Frontal cortex (tissue), 2 donors: ENCODE results near the gene ZNF692.

GRCh38 chr1:245807783-245808380 is 653.1 kb downstream of the KIF26B start:
- RAMPAGE, long total RNA: no peak

DNA sequence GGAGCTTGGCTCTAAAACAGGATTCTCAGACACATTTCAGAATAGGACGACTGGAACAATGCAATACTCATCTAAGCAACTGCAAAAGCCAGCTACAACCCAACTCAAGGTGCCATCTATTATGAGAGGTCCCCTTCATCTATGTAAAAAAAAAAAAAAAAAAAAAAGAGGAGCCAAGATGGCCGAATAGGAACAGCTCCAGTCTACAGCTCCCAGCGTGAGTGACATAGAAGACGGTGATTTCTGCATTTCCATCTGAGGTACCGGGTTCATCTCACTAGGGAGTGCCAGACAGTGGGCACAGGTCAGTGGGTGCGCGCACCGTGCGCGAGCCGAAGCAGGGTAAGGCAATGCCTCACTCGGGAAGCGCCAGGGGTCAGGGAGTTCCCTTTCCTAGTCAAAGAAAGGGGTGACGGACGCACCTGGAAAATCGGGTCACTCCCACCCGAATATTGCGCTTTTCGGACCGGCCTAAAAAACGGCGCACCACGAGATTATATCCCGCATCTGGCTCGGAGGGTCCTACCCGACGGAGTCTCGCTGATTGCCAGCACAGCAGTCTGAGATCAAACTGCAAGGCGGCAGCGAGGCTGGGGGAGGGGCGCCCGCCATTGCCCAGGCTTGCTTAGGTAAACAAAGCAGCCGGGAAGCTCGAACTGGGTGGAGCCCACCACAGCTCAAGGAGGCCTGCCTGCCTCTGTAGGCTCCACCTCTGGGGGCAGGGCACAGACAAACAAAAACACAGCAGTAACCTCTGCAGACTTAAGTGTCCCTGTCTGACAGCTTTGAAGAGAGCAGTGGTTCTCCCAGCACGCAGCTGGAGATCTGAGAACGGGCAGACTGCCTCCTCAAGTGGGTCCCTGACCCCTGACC is 661.8 kb downstream of the KIF26B start:
- RAMPAGE, long total RNA: no peak

DNA sequence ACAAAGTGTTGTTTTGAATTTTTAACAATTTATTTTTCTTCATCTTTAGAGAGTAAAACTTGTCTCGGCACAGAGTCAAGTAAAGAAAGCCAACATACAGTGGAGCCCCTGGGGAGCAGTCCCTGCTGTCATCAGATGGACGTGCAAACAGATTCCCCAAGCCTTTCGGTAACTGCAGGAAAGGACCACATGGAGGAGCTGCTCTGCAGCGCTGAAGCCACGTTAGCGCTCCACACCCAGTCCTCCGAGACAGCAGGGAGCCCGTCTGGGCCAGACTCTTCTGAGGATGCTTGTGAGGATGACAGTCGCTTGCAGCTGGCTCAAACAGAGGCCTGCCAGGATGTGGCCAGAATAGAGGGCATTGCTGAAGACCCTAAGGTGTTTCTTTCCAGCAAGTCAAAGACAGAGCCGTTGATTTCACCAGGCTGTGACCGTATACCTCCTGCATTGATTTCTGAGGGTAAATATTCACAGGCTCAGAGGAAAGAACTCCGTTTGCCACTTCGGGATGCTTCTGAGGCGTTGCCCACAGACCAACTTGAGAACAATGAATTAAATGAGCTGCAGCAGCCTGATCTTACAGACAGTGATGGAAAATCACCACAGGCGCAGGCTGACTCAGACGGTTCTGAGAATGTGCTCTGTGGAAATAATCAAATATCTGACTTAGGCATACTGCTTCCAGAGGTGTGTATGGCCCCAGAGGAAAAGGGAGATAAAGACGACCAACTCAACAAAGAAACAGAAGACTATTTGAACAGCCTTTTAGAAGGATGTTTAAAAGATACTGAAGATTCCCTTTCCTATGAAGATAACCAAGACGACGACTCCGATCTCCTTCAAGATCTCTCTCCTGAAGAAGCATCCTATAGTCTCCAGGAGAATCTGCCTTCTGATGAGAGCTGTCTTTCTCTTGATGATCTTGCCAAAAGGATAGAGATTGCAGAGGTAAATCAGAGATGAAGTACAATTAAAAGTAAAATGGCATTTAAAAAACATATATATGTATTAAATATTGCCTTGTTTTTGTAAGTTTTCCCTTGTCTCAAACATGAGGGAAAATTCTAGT is 76.8 kb upstream of the SCCPDH start:
- RAMPAGE, long total RNA: no peak

GRCh38 chr1:246726805-246727328 is 2.7 kb downstream of the SCCPDH start:
- RAMPAGE, long total RNA: no peak

DNA sequence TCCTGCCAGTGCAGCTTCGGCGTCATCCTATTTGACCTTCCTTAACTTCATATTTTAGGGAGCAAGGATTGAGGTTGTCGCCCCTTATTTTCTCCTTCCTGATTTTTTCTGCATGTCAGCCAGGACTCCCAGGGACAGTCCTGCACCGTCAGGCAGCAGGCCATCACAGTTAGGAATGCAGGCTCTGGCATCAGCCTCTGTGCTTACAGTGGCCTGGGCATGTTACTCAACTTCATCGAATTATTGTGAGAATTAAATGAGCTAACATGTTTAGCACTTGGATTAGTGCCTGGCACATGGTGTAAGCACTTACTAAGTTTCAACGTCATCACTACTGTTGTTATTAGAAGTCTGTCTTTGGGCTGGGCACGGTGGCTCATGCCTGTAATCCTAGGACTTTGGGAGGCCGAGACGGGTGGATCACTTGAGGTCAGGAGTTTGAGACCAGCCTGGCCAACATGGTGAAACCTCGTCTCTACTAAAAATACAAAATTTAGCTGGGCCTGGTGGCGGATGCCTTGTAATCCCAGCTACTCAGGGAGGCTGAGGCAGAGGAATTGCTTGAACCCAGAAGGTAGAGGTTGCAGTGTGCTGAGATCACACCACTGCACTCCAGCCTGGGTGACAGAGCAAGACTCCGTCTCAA is 45.1 kb downstream of the SCCPDH start:
- RAMPAGE, long total RNA: no peak

DNA sequence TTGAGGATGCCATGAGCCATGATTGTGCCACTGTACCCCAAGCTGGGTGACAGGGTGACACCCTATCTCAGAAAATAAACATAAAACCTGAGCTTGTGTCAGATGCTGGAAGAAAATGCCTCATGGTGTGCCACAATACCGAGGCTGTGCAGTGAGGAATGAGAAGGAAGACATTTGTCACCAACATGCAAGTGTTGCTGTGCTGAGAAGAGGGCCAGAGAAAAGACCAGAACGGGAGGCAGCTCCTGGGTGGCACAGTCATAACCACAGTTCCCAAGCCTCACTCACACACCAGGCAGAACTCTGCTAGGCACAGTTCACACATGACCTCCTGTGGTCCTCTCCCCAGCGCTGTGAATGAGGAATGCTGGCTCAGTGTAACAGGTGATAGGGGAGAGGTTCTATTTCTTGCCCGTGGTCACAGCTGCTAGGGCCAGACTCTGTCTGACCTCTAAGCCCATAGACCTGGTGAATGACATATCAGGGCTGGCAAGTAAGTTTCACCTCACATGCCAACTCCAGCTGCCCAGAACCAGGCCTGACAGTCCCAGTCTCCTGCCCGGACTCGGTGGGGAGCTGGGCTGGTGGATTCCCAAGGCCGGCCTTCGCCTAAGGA is 74.2 kb downstream of the SCCPDH start:
- RAMPAGE, long total RNA: no peak

- RAMPAGE, long total RNA: no peak
Observed at GRCh38 chr1:246874926-246876009, 56.5 kb downstream of the AHCTF1 start.

GRCh38 chr1:246912967-246913840 is 18.5 kb downstream of the AHCTF1 start:
- RAMPAGE, long total RNA: no peak

- RAMPAGE, long total RNA: no peak
Observed at GRCh38 chr1:246925790-246926553, 5.8 kb downstream of the AHCTF1 start.

DNA sequence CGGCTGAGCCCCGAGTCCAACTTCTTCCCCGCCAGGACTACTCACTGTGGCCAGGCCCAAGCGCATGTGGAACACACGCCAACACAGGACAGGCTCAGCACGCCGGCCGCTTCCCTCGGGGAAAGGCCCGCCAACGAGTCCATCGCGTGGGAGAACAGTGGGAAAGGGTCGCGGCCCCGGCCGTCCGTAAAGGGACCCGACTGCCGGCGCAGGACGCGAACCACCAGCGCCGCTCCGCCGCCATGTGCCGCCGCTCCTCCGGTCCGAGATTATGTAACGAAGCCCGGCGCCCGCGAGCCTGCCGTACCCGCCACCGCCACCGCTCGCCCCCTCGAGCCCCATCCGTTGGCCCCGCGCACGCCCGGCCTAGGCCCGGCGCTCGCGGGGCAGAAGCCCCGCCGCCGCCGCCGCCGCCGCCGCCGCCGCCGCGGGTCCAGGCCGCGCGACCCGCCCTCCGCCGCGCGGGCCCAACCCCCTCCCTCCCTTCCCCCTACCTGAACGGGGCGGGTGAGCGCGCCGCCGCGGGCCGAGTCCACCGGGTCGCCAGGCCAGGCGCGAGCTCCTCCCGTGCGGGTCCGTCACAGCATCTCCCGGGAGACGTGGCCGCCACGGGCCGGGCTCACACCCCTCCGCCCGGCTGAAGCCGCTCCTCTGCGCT is 535 bp downstream of the AHCTF1 start:
- RAMPAGE, long total RNA: no peak

DNA sequence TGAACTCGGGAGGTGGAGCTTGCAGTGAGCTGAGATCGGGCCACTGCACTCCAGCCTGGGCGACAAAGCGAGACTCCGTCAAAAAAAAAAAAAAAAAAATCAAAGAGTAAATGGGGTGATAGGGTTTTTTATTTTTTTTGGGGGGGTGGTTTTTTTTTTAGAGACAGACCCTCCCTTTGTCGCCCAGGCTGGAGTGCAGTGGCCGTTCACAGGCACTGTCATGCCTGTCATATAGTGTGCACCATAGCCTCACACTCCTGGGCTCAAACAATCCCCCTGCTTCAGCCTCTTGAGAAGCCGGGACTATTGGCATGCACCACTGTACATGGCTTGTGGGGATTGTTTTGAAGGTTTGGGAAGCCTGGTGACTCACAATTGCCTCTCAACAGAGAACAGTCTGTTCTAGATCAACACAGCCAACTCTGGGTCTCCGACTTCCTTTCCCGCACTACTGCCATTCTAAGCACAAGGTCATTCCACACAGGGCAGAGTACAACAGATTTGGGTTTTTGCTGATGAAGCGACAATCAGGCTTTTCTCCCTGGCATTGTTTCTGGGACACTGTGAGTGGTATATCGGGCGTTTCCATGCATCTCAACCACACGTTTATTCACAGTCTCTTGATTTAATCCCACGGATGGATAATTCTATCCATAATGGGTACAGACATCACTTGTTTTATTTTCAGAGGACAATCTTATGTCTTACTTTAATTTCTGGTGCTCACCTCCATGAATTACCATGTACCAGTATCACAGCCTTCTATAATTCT is 15.5 kb upstream of the AHCTF1 start:
- RAMPAGE, long total RNA: no peak

GRCh38 chr1:246961744-246962137 is 30.0 kb upstream of the AHCTF1 start:
- RAMPAGE, long total RNA: no peak

- RAMPAGE, long total RNA: no peak
Observed at GRCh38 chr1:247337683-247338274, 6.1 kb upstream of the ZNF496 start.

GRCh38 chr1:247389950-247390640 is 25.9 kb upstream of the NLRP3 start:
- RAMPAGE, long total RNA: no peak

DNA sequence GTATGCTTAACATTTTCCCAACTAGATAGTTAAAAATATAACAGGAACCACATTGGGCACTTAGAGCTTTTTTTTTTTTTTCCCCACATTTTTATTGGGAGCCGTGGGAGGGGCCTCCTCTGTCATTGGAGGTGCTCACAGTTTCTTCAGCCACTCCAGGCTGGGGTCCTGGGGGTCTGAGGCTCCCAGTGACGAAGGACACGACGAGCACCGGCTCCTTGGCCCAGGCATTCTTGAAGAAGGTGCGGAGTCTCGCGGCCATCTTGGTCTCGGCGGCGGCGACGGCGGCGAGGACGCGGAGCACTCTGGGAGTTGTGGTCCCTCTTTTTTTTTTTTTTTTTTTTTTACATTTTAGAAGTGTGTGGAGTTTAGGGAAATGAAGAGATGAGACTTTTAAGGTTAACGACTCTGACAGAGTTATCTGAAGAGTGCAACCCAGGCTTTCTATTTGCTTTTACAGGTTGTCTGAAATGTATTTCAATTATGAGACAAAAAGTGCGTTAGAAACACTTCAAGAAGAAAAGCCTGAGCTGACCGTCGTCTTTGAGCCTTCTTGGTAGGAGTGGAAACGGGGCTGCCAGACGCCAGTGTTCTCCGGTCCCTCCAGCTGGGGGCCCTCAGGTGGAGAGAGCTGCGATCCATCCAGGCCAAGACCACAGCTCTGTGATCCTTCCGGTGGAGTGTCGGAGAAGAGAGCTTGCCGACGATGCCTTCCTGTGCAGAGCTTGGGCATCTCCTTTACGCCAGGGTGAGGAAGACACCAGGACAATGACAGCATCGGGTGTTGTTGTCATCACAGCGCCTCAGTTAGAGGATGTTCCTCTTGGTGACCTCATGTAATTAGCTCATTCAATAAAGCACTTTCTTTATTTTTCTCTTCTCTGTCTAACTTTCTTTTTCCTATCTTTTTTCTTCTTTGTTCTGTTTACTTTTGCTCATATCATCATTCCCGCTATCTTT is 9.7 kb downstream of the OR2B11 start:
- RAMPAGE, long total RNA: no peak

DNA sequence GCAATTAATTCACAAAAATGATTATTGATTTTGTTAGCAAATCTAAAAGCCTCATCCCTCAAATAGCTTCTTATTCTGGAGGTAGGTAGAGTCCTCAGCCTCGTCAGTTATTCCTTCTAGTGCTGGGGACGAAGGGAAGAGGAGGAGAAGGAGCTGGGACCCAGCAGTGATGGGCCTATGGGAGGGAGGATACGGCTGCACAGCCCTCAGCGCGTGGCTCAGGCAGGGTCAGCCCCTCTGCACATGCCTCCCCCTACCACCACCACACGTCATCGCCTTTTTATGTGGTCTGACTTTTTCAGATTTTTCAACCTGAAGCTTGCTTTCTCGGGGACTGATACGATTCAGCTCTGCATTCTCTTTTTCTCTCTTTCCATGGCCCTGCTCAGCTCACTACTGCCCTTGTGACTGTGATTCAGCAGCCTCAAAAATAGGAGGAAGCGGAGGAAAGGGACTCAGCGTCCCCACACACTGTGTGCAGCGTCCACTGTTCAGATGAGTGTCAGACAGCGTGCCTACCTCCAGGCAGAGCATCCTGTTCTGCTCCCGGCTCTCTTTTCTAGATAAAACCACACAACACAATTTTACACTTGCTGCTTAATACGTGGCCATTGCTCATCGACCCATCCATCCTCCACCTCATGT is 891 bp downstream of the OR2B11 start:
- RAMPAGE, long total RNA: no peak

GRCh38 chr1:248792395-248792916 is 33.3 kb downstream of the SH3BP5L start:
- RAMPAGE, long total RNA: no peak

DNA sequence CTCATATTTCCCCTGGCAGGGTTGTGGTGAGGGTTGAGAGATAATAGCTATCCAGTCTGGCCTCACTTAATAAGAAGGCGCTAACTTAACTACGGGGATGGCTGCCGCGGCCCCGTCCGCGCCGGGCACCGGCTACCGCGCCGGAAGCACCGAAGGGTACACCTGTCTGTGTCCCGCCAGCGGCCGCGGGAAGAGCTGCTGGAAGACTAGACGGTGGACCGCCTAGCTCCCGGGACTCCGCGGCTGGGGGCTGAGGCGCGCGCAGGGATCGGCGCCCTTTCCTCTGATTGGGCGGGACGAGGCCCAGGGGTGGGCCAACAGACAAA is 257 bp upstream of the ZNF672 start:
- RAMPAGE, long total RNA: no peak

DNA sequence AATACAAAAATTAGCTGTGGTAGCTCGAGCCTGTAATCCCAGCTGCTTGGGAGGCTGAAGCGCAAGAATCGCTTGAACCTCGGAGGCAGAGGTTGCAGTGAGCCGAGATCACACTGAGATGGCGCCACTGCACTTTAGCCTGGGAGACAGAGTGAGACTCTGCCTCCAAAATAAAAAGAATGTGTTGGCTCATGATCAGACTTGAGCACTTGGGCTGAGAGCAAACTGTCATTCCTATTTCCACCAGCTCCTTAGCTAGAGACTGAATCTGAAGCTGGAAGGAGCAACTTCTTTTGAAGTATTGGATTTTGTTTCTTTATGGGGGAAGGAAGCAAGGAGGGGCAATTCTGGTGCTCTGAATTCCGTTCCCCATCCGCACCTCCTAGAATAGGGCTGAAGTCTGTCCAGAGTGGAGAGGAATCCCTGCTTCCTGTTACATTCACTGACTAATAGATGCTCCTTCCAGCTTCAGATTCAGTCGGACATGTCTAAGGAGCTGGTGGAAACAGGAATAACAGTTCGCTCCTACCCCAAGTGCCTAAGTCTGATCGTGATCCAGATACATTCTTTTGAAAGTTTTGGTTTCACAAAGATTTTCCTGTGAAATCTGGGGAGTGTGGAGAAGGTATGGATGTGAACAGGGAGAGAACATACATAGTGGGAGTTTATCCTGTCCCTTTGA is 3.9 kb downstream of the ZNF672 start:
- RAMPAGE, long total RNA: no peak

DNA sequence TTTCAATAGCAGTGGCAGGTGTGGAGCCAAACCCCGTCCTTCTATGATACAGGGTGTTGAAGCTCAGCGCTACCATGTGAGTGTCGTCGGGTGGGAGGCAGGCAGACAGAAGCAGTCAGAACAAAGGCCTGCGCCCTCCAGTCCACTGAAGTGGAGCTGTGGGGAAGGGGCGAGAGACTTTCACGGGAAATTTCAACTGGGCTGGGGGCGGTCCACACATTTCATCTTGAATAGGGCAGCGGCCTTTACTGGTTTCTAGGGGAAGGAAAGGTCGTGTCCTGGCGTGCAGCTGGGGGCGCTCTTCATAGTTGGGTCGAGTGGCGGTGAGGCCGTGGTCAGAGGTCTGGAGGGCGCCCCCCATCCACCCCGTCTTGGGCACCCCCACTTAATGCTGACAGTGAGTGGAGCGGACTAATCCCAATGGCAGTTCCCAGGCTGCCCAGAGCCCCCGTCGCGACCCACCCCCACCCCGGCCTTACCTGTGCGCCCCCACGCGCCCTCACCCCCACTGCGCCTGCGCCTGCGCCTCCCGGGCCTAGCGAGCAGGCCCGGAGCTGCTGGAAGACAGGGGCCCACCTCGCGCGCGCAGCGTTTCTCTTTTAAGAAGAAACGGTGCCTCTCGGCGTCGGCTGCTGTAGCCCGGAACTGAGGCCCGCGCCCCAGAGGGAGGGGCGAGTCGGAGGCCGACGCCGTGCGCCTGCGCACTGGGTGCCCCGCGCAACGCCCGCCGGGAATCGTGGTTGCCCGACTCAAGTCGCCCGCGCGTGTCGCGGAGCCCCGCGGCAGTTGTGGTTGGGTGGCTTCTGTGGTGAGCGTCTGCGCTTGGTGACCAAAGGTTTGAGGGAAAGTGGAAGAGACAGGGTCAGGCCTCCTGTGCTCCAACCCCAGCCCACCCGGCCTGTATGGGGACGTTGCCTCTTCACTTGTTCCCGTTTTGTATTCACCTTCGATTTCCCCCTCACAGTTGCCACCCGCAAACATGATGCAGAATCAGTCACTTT is at the start of gene ZNF692:
ZNF692 (minus strand) TSS at position 647 of the 1,001 bp plus-strand sequence.
- RAMPAGE, long total RNA: no peak